NALM6 (cell line): ENCODE data around the gene C2CD2.

DNA sequence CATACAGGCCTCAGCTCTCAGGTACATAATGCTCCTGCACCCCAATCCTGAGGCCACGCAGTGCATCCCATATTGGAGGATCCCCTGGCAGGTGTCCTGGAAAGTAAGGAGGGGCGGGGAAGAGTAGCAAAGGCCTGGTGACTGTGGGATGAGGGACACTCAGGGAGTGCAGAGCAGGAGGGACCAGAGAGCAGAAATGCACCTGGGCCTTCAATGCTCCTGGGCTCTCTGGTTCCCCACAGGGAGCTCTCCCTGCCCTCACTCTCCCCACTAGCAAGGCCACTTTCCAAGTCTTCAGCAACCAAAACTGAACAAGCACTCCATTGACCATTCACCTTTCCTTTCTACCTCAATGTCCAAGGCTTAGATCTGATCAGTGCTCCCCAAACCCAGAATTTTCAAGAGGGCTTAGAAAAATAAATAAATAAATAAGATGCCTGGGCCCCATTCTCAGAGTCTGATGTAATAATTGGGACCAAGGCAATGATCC is 3.1 kb downstream of the TMPRSS2 start:
- PRO-cap = no peak

GRCh38 chr21:41568627-41569144 is 60.7 kb upstream of the TMPRSS2 start:
- PRO-cap = no peak

DNA sequence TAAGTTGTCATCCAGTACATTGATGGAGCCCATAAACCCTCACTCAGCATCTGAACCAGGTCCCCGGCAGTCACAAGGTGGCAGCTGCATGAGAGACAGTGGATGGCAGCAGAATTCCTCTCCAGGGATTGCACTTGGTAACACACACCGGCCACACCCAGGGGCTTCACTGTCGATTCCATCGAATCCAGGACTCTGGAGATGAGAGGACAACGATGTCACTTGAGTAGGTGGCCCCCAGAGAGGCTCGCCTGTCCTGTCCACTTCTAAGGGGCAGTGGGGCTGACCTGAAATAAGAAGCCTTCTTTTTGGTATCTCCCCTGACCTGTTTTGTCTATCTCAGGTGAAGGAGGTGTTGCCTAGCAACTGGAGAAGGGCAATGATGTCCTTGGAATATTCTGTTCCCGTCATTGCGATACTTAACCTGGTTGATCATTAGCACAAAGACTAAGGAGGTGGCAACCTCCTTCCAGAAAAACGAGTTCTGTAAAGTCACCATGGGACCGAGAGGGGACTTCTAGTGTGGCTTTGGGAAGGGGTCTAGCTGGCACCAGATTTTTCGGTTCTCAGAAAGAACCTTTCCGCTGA is 85.1 kb upstream of the TMPRSS2 start:
- PRO-cap = no peak

DNA sequence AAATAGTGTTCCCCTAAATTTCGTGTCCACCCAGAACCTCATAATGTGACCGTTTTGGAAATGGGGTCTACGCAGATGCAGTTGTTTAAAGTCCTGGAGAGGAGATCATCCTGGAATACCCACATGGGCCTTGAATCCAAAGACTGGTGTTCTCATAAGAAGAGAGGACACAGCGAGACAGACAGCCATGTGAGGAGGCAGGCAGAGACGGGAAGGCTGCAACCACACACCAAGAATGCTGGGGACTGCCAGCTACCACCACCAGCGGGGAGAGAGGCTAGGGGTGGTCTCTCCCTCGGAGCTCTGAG is 99.1 kb upstream of the TMPRSS2 start:
- PRO-cap = no peak

GRCh38 chr21:41678198-41678827 is 88.5 kb downstream of the RIPK4 start:
- PRO-cap = no peak

- PRO-cap = no peak
Observed at GRCh38 chr21:41684164-41684826, 82.6 kb downstream of the RIPK4 start.

- PRO-cap = no peak
Observed at GRCh38 chr21:41763305-41764076, 3.4 kb downstream of the RIPK4 start.

DNA sequence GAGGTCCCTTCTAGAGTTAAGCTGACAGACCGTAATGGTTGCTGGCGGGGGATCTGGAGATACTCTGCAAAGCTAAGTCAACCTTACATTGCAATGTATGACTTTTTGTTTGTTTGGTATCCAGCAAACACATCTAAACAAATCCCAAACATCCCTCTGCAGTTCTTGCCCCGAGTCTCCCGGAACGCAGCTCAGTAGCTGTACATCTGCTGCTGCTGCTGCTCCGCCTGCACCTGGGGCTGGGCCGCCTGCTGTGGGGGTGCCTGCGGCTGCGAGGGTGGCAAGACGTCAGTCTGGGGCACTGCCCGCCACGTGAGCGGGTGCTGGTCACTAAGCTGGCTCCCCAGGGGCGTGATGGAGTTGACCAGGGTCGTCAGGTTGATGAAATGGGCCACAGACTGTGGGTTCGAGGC is 34.2 kb upstream of the RIPK4 start:
- PRO-cap = bidirectional peak, plus-strand start at position 291 of the sequence, minus-strand start at position 208 of the sequence

- PRO-cap = no peak
Observed at GRCh38 chr21:41814052-41814438, 47.2 kb upstream of the RIPK4 start.

DNA sequence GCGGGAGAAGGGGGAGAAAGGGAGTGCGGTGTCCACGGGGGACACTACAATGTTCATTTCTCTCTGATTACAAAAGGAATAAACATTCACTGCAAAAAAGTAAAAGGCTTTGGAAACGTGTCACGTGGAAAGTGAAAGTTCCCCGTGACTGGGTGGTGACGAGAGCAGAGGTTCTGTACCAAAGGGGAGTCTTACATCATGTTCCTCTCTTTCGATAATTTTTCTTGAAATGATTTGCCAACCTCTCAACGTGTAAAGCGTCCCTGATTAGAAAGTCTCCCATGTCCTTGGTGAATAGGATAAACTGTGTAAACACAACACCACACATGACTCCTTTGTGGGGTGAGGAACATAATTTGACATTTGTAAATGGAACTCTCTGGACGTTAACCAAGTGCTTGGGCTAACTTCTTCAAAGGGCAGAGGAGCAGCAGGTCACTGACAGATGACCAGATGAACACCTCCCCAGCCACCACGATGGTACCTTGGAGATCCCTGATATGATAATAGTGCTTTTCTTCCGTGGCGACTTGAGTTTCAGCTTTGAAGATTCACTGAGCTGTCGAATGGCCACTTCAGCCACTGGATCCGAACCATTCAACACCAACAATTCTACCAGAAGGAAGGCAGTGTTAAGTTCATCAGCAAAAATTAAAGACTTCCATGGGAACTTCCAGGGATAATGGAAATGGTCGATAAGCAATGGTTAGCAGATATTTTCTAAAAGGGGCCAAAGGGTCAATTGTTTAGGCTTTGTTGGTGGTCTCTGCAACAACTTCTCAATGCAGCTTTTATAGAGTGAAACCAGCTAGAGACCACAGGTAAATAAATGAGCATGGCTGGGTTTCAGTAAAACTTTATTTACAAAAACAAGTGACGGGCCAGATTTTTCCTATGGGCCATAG is 22.2 kb upstream of the PRDM15 start:
- PRO-cap = no peak

- PRO-cap = no peak
Observed at GRCh38 chr21:41905512-41905896, 26.4 kb upstream of the PRDM15 start.

DNA sequence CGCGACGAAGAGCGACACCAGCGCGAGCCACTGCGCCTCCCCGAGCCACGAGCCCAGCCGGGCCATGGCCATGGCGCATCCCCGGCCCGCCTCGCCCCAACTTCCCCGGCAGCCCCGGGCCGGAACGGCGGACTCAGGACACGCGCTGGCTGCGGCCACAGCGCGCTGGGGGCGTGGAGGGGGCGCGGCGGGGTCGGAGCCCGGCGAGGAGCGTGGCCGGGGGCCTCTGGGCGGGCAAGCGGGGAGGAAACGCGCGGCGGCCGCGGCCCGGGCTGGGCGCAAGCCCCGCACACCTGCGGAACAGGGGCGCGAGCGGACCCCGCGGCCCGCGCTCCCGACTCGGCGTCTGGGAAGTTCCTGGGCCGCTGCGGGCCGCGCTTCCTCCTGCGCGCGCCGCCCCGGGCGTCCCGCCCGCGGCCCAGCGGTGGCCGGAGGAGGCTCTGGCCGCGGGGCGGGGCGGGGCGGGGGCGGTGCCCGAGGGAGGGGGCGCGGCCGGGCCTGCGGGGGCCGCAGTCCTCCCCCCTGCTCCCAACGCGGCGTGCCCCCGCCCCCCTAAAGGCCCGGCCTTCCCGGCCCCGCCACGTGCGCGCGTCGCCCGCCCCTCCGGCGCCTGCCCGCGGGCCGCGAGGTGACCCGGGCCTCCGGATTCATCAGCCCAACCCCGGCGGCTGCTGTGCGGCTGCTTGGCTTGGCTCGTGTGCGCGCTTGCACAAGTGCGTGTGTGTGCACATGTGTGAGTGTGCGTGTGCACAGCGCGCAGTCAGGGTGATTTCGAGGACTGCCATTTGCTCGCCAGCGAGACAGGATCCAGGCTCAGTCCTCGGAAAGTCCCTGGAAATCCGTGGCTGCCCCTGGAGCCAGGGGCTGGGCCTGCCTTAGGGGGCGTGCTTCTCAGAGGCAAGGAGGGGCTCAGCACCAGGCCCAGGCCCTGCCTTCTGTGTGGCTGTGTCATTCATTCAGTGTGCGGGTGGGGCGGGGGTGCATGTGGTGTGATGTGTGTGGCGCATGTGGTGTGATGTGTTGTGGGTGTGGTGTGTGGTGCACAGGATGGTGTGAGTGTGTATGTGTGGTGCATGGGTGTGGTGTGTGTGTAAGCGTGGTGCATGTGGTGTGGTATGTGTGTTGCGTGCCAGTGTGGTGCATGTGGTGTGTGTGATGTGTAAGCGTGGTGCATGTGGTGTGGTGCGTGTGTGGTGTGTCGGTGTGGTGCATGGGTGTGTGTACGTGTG is at the start of gene C2CD2:
C2CD2 (minus strand) TSS at position 442 of the 1,229 bp plus-strand sequence.
- PRO-cap = no peak

GRCh38 chr21:42058882-42059328 is 12.2 kb upstream of the UMODL1 start:
- PRO-cap = no peak

- PRO-cap = bidirectional peak, plus-strand start at chr21:42062514, minus-strand start at chr21:42062361; bidirectional peak, plus-strand start at chr21:42062923, minus-strand start at chr21:42062689
Observed at GRCh38 chr21:42062174-42063039, 8.7 kb upstream of the UMODL1 start.

- PRO-cap = no peak
Observed at GRCh38 chr21:42171439-42171725, 47.6 kb upstream of the ABCG1 start.

DNA sequence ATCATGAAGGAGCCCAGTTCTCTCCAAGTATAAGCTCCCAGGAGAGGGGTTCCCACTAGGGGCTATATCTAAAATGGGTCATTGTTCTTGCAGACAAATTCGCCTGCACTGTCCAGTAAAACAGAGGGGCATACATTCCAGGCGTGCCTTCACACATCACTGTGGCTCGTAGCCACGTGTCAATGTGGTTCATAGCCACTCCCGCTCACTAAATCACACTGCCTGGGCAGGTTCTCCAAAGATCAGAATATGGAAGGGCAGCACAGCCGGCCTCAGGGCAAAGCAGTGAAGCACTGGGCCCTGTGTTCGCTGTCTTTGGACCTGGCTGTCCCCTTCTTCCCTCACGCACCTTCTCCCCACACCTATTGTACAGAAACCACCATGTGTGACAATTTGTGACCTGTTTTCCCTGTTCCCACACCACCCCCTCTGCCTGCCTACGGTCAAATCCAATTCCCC is 26.9 kb upstream of the ABCG1 start:
- PRO-cap = no peak

DNA sequence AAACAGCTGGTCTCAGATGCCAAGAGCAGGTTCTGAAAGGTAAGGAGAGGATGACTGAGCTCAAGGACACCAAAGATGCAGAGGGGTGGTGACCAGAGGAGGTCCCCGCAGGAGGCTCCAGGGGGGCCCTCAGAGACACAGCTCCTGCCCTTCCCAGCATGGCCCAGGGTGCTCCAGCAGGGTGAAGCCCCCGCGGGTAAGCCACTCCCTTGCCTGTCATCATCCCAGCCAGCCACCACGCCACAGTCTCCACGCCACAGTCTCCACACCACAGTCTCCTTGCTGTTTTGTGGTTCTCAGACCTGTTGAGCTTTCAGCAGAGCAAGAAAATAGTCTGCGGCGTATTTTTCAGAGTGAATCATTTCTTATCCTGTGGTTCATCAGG is 25.9 kb upstream of the ABCG1 start:
- PRO-cap = no peak

DNA sequence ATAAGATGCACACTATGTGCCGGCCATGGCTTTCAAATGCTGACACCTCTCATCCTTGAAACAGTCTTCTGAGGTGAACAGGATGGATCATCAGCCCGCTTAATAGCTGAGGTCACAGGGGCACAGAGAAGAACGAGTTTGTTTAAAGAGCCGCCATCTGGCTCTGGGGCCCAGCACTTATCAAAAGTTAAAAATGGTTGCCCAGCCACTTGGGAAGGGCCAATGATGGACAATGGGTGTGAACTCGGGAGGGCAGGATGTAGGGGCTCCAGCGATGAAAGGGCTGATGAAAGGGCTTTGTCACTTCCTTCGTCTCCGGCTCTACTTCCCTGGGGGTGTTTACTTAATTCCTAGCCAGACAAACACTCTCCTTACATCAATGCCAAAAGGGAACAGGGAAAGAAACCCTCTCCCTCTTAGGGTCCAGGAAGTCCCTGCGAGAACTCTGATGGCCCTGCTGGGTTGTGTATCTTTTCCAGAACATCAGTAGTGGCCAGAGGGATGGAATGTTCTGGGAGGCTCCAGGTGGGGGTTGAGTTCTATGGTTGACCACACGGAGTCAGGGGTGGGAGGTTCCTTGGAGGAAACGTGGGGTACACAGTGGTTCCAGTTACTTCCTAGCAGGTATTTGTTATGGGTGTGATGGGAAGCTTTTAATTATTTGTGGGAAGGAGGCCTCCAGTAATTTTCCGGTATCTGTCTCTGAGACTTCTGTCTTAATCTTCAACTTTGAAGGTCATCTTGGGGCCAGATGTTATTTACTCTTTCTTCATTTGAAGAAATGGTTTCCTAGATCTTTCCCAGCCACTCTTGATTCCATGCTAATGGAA is 9.0 kb upstream of the ABCG1 start:
- PRO-cap = no peak

- PRO-cap = no peak
Observed at GRCh38 chr21:42235558-42236584, 16.9 kb downstream of the ABCG1 start.

- PRO-cap = no peak
Observed at GRCh38 chr21:42271032-42271455, 44.2 kb downstream of the TFF3 start.